Adrenal gland (tissue), 7 donors: Measurements from ENCODE around the gene UPK3BL2.

DNA sequence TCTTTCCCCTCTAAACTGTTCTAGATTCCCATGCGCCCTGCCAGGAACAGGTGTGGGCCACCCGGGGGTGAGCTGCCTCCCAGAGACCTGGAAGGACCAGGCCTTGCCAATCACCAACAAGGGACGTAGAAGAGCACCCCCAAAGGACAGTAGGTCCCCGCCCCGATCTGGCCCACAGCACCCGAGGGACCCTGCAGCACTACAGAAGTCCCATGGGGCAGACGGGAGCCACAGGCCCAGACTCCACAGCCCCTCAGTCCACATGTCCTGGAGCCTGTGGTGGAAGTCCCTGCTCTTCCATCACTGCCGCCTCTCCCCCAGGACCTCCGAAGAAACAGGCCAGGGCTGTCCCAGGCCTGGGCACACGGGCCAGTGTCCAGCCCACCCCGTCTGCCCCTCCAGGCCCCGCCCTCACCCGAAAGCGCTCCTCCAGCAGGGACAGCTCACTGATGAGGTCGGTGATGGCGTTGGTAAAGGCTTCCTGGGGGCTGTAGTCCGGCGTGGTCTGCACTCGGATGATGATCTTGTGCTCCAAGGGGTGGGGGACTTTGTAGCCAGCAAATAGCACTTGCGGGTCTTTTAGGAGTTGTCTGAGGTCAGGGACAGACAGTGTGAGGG is 4.7 kb downstream of the POLR2J start:
- PRO-cap, 3 experiments = no peak in any of the 3 experiments
- RAMPAGE, long total RNA, 4 experiments = no peak in any of the 4 experiments
- RRBS = no CpG with 5 or more reads among the region's 20 CpGs

- PRO-cap, 3 experiments = no peak in any of the 3 experiments
- RAMPAGE, long total RNA, 4 experiments = no peak in any of the 4 experiments
- RRBS = no CpG with 5 or more reads among the region's 8 CpGs
These were observed at the start of gene UPK3BL2 for GRCh38 chr7:102543374-102543756. Gene UPK3BL2 (minus strand): TSS chr7:102543696.

DNA sequence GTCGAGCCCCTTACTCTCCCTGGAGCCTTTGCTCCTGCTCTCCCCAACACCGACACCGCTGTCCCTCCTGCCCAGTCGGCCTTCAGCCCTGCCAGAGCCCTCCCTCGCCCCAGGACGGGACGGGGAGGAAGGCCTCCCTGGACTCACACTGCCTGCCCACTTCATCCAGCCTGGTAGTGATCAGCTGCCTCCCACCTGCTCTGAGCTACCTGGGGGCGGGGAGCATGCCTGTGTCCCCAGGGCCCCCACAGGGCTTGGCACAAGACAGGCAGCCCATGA is 4.6 kb downstream of the RASA4 start:
- PRO-cap, 3 experiments = peak in 1 of 3 experiments; most common minus-strand start position 57 of the sequence (in 1)
- RAMPAGE, long total RNA, 4 experiments = no peak in any of the 4 experiments
- RRBS = no CpG with 5 or more reads among the region's 8 CpGs

DNA sequence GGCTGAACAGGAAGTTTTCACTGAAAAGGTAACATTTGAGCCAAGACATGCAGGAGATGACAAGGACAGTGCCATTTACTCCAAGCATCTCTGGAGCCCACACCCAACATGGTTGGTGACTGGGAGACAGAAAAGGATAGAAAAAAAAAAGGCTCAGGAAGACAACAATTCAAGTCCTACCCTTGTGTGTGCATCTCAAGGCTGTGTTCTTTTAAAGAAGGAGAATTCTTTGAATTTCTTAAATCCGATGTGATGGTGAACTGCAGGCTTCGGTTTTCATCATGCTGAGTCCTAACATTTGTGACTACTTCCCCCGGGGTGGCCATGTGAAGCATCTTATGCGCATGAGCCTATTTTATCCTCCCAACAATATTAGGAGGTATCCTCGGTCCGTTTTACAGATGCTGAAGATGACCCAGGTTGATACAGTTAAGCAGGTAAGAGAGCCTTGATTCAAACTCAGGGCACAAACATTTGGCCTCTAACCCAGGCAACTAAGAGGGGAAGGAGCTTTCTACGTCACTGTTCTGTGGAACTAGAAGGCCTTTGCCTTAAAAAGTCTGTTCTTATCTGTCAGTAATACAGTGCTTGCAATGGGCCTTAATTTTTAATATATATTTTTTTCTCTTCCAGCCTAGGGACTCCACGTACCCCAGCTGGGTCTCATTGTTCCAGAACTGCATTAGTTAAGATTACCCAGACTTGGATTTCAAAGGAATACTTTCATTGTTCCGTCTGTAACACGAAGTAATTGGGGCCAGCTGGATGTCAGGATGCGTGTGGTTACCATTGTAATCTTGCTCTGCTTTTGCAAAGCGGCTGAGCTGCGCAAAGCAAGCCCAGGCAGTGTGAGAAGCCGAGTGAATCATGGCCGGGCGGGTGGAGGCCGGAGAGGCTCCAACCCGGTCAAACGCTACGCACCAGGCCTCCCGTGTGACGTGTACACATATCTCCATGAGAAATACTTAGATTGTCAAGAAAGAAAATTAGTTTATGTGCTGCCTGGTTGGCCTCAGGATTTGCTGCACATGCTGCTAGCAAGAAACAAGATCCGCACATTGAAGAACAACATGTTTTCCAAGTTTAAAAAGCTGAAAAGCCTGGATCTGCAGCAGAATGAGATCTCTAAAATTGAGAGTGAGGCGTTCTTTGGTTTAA is 20.7 kb downstream of the LRRC17 start:
- PRO-cap, 3 experiments = no peak in any of the 3 experiments
- RAMPAGE, long total RNA, 4 experiments = no peak in any of the 4 experiments
- RRBS = no CpG with 5 or more reads among the region's 24 CpGs

DNA sequence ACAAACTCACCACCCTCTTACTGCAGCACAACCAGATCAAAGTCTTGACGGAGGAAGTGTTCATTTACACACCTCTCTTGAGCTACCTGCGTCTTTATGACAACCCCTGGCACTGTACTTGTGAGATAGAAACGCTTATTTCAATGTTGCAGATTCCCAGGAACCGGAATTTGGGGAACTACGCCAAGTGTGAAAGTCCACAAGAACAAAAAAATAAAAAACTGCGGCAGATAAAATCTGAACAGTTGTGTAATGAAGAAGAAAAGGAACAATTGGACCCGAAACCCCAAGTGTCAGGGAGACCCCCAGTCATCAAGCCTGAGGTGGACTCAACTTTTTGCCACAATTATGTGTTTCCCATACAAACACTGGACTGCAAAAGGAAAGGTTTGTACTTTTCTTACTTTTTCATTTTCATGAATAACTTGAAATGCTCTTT is 21.5 kb downstream of the LRRC17 start:
- PRO-cap, 3 experiments = no peak in any of the 3 experiments
- RAMPAGE, long total RNA, 4 experiments = no peak in any of the 4 experiments
- RRBS = no CpG with 5 or more reads among the region's 7 CpGs

DNA sequence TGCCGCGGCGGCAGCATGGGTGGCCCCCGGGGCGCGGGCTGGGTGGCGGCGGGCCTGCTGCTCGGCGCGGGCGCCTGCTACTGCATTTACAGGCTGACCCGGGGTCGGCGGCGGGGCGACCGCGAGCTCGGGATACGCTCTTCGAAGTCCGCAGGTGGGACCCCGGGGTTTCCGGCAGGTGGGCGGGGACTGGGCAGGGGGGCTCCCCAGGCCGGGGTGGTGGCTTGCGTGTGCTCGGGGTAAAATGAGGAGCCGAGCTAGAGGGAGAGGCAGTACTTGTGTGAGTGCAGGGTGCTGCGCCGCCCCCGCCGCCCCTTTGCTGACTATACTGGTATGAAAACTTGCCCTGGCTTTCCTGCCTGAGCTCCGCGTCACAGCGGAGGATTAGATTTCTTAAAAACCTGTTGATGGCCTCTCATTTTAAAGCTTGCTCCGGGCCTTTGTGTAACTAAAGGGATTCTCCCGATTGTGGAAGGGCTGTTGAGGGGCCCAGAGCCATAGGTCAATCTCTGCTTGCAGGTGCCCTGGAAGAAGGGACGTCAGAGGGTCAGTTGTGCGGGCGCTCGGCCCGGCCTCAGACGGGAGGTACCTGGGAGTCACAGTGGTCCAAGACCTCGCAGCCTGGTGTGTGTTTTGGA is 437 bp downstream of the ARMC10 start:
- PRO-cap, 3 experiments = peak in 3 of 3 experiments; most common plus-strand start position 272 of the sequence (in 2); most common minus-strand start position 327 of the sequence (in 3)
- RAMPAGE, long total RNA, 4 experiments = no peak in any of the 4 experiments
- RRBS = 2% methylated on average over 7 of the region's 46 CpGs

DNA sequence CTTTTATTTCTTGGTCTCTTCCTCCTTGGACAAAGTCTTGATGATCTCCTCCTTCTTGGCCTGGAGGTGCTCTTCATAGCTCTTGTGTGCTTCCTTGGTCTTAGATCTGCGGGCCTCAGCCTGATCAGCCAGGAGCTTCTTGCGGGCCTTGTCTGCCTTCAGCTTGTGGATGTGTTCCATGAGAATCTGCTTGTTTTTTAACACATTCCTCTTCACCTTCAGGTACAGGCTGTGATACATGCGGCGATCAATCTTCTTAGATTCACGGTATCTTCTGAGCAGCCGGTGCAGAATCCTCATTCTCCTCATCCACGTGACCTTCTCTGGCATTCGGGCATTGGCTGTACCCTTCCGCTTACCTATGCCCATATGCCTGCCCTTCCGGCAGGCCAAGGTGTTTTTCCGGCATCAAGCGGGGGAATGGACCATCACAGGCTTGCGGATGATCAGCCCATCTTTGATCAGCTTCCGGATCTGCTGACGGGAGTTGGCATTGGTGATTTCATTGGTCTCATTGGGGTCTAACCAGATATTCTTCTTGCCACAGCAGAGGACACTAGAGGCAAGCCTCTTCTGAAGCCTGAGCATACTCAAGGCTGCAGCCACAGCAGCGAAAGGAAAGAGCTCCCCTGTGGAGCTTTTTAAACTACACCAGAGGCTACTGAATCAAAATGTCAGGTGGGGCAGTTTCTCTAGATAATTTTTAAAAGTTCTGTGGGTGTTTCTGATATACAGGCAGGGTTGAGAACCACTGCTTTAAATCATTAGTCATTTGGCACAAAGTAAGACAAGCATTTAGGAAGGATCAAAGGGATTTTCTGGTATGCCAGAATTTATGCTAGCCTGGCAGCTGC is 7.3 kb downstream of the NAPEPLD start:
- PRO-cap, 3 experiments = no peak in any of the 3 experiments
- RAMPAGE, long total RNA, 4 experiments = no peak in any of the 4 experiments
- RRBS = 97% methylated on average over 2 of the region's 16 CpGs

- PRO-cap, 3 experiments = no peak in any of the 3 experiments
- RAMPAGE, long total RNA, 4 experiments = no peak in any of the 4 experiments
- RRBS = no CpG with 5 or more reads among the region's 7 CpGs
These were observed 261.5 kb downstream of the RELN start for GRCh38 chr7:103728018-103728292.

- PRO-cap, 3 experiments = no peak in any of the 3 experiments
- RAMPAGE, long total RNA, 4 experiments = no peak in any of the 4 experiments
- RRBS = no CpG with 5 or more reads among the region's 8 CpGs
These were observed 77.3 kb downstream of the ORC5 start for GRCh38 chr7:104130176-104131244.

DNA sequence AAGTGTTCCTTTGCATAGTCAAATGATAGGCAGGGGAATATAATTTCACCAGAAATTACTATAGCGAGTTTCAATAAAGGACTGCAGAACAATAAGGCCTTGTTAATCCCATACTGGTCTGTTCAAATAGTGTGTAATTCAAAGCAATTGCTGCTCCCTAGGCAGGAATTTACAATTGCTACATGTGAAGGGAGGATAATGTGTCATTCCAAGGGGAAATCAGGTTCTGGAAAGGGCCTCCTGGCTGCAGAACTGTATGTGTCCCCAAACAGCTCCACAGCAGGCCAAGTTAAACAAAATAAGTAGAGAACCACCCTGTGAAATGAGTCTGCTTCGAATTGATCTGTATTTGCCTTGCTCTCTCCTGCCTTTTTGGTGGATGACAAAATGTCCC is 42.4 kb upstream of the KMT2E start:
- PRO-cap, 3 experiments = no peak in any of the 3 experiments
- RAMPAGE, long total RNA, 4 experiments = no peak in any of the 4 experiments
- RRBS = no CpG with 5 or more reads among the region's 2 CpGs

DNA sequence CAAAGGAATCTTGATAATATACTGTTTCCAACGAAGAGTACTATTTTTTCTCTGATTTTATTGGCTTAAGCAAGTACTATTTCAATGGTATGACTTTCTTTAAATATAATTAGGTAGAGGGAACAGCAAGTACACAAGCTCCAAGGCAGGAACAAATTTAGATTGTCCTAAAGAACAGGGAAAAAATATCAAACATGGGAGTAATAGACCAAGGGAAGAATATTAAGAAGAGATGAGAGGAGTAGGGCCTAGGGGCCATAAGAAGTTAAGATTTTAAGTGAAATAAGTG is 34.8 kb downstream of the KMT2E start:
- PRO-cap, 3 experiments = no peak in any of the 3 experiments
- RAMPAGE, long total RNA, 4 experiments = no peak in any of the 4 experiments
- RRBS = no CpG with 5 or more reads among the region's 1 CpG

DNA sequence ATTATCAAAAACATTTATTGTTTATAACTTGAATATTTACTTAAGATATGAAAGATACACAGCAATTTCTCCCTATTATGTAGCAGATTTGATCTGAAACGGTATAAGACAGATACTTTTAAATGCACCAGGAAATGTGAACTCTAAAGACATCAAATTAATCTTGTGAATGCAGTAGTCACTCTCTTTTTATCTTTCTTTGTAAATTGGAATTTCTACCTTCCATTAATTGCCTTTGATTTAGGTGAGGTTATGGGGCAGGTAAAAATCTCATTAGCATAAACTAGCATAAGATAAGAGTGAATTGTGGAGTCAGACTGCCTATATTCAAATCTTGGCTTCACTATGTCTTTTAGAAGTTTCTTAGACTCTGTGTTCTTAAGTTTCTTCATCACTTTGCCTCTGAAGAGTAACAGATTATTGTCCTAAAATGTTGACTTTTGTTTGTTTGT is 64.1 kb downstream of the KMT2E start:
- PRO-cap, 3 experiments = no peak in any of the 3 experiments
- RAMPAGE, long total RNA, 4 experiments = no peak in any of the 4 experiments
- RRBS = no CpG with 5 or more reads among the region's 1 CpG

DNA sequence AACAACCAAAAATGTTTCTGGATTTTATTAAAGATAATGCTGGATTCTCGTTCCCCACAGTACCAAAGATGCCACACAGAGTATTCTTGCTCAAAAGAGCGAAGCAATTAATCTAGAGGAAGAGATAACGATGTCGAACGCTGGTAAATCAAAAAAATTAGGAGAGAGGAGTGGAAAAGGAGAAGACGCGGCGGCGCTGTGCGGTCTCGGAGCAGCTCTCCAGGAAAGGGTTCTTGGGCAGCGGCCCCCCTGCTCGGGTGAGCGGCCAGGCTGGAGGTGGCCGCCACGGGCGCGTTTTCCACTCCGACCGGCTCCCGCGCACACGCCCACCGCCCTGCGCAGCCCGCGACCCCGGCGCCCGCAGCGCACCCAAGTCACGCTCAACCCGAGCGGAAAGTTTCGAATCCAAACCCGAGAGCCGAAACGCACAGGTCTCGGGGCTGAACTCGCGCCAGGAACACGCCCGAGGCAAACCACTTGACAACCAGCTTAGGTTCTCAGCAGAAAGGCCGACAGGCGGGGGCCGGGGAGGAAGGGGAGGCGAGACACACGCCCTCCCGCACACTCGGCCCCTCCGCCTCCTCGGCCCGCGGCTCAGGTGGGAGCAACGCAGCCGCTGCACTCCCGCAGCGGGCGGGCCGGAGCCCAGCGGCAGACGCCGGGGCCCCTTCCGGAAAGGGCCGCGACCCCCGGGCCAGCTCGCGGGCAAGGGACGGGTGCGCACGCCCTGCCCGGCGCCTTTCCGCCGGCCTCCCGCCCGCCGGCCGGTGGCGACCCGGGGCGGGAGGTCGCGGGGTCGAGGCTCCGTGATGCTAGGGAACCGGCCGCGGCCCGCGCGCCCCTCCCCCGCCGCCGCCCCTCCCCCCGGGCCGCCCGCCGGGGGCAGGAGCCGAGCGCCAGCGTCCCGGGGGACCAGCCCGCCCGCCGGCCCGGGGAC is 825 bp downstream of the SRPK2 start:
- PRO-cap, 3 experiments = no peak in any of the 3 experiments
- RAMPAGE, long total RNA, 4 experiments = no peak in any of the 4 experiments
- RRBS = 2% methylated on average over 36 of the region's 108 CpGs

DNA sequence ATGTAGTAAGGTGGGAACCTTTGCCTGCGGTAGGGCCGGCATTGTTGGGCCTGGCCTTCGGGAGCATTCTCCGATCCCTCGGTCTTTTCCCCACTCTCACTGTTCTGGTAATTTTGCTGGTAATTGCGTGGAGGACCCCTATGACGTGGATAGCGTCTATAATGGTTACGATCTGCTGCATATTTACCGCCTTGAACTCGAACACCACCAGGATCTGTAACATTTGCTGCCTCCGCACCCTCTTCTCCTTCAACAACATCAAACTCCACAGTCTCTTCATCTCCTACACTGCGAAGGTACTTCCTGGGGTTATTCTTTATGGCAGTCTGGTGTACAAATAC is 1.3 kb upstream of the EFCAB10 start:
- PRO-cap, 3 experiments = no peak in any of the 3 experiments
- RAMPAGE, long total RNA, 4 experiments = no peak in any of the 4 experiments
- RRBS = no CpG with 5 or more reads among the region's 13 CpGs

- PRO-cap, 3 experiments = no peak in any of the 3 experiments
- RAMPAGE, long total RNA, 4 experiments = no peak in any of the 4 experiments
- RRBS = no CpG with 5 or more reads among the region's 7 CpGs
These were observed 142.3 kb upstream of the EFCAB10 start for GRCh38 chr7:105723441-105724098.

DNA sequence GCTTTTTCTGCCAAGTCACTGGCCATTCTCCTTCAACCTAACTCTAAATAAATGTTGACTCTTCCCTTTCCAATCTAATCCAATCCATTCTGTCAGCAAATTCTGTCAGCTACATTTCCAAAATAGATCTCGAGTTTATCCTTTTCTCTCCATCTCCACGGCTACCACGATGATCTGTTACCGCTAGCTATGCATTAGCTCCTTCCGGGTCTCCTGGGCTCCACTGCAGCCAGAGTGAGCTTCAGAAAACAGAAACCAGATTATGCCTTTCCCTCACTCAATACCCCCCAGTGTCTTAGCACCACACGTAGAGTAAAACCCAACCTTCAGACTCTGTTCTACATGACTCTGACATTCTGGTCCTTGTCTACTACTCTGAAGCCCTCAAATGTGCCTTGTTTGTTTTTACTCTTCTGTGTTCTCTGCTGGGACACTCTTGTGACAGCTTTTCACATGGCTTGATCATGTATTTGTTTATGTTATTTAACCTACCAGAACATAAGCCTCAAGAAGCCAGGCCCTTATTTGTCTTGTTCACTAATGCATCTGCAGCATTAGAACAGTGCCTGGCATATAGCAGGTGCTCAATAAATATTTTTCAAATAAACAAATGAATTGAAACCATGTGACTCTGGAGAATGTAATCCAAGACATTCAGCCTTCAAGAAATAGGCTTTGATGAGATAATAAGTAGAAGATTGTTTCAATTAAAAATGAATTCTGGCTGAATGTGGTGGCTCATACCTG is 98.7 kb downstream of the ATXN7L1 start:
- PRO-cap, 3 experiments = no peak in any of the 3 experiments
- RAMPAGE, long total RNA, 4 experiments = no peak in any of the 4 experiments
- RRBS = no CpG with 5 or more reads among the region's 6 CpGs

GRCh38 chr7:105875391-105875807 is 1.0 kb downstream of the ATXN7L1 start:
- PRO-cap, 3 experiments = no peak in any of the 3 experiments
- RAMPAGE, long total RNA, 4 experiments = no peak in any of the 4 experiments
- RRBS = no CpG with 5 or more reads among the region's 5 CpGs

DNA sequence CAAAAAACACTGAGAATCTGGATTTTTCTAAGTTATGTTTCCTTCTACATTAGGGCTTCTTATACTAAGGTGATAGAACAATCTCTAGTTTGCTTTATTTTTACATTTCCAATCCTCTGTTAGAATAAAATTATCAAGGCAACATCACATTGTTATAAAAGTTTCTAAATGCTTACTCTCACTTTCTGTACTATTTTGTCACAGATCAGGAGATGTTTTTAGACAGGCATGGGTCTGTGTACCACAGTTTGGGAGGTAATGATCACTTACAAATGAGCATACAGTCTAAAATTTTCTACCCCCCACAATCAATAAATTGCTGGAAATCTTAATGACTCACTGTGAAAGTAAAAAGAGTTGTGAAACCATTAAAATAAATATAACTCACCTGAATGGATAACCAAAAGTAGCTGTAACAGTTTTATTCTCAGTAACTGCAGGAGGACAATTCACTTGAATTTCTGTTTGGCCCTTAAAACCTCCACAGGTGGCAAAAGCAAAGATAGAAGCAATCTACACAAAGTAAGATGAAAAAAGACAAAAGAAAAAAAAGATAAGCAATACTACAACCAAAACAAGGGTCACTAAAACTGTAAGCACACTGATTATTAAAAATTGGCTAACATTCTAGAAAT is 13.2 kb downstream of the SYPL1 start:
- PRO-cap, 3 experiments = no peak in any of the 3 experiments
- RAMPAGE, long total RNA, 4 experiments = no peak in any of the 4 experiments

DNA sequence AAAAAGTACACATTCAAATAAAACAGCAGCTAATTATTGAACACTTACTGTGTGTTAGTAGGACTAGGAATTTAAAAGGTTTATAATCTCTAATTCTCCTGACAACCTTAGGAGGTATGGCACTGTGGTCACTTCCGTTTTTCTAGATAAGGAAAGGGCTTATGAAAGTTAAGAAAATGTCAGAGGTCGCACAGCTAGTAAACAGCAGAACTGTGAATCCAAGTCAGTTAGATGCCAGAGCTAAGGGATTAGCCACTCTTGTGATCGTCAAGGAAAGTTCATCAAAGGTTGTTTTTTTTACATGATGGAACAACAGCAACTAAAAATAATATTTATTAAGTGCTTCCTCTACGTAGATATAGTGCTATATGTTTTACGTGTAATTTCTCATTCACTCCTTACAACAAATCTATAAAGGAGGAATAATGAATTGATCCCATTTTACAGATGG is 84.9 kb downstream of the NAMPT start:
- PRO-cap, 3 experiments = no peak in any of the 3 experiments
- RAMPAGE, long total RNA, 4 experiments = no peak in any of the 4 experiments
- RRBS = no CpG with 5 or more reads among the region's 5 CpGs

- PRO-cap, 3 experiments = peak in 2 of 3 experiments; most common minus-strand start chr7:106216532 (in 2)
- RAMPAGE, long total RNA, 4 experiments = no peak in any of the 4 experiments
- RRBS = no CpG with 5 or more reads among the region's 4 CpGs
These were observed 68.4 kb downstream of the NAMPT start for GRCh38 chr7:106216306-106216833.